SK-N-DZ (cell line): ENCODE data around the genes STXBP5L, FBXO40, CD86 and CSTA.

DNA sequence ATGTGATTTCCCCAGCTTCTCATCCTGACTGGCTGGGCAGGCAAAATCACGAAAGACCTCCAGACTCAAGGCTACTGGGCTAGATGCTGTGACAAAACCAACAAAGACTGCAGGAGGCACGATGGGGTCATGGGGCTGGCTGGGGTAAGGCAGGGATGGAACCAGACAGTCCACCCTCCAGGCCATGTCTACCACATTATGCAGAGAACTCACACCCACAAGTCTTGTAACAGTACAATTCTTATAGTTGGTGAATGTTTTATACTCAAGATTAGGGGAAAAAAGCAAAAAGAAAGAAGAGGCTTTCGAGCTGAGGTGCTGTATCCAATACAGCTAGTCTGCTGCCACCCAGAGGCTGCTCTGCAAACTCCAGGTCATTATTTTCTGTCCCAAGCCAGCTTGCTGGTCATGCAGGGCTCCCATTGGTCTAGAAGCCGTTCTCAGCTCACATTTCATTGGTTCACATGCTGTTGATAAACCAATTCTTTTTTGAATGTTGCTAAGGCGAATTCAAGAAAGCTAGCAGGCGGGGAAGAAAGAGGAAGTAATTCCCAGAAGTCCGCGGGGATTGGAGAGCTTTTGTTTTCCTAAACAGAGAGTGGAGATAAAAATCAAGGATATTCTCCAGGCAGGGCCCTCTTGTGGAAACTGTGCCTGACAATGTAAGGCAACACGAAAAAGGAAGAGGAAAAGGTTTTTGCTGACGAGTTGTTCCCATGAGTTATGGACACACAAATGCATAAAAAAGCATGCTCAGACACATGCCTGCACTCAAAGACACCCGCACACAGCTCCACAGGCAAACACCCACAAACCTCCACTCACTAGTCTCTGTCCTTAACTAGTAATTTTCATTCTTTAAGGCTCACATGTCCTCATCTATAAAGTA, 33.5 kb downstream of the FSTL1 start:
RAMPAGE:
- cytosol, long total RNA: no peak
- nucleus, long total RNA: no peak

GRCh38 chr3:120418254-120419418, 32.2 kb downstream of the FSTL1 start:
RAMPAGE:
- cytosol, long total RNA: no peak
- nucleus, long total RNA: no peak

DNA sequence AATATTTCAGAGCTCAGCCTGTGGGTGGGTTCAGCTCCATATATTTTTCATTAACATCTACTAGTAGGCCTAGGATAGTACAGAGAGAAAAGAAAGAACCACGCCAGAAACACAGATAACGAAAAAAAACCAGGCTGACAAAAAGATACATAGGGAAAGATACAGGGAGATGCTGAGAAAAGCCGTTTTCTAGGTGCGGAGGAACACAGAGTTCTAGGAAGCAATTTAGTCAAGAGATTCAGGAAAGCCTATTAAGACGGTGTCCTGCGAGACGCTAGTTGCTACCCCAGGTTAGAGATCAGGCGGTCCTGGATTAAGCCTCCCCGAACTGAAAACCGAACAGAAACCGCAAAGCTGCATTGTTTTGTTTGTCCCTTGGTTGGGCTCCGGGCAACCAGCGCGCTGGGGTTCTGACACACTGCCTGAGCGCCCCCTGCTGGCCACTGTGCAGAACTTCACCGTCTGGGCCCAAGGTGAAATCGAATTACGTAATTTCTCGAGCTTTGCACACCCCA, 37.4 kb upstream of the NDUFB4 start:
RAMPAGE:
- cytosol, long total RNA: no peak
- nucleus, long total RNA: no peak

RAMPAGE:
- cytosol, long total RNA: no peak
- nucleus, long total RNA: no peak
Measured at GRCh38 chr3:120616261-120616543, 20.1 kb downstream of the NDUFB4 start.

DNA sequence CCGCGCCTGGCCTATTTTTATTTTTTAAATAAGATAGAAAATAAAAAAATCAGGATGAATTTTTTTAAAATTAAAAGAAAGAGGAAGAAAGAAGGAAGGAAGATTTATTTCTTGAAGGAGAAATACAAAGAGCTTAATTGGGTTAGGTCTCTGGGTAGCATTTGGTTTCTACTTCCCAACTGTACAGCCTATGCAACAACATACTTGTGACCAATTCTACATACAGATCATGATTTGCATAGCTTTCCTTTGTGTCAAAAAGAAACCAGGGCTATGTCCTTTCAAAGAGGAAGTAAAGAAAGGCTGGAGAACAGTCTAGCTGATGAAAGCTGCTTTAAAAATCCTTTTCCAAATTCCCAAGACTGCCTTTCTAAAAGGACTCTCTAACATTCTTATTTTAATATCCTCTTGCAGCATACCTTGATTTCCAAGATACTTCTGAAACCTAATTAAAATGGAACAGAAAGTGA, 6.1 kb upstream of the HGD start:
RAMPAGE:
- cytosol, long total RNA: no peak
- nucleus, long total RNA: no peak

DNA sequence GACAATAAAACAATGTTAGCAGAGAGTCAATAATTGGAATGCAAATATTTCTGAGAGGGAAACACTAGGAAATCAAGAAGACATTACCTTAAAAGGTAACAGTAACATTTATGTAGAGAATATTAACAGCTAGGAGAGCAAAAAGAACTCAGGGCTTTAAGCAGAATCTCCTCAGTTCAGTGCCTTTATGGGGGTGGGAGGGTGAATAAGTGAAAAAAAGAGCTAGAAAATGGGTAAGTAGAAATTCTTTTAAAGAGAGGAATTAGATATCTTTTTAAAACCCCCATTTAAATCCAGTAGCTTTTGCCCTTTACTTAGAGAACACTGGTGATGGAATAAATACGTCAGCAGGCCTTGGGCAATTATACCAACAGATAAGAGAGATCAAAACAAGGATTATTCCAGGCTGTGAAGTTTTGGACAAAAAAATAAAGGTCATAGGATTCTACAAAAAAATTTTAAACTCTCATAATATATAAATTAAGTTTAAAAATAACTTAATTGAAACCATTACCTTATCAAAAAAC, 11.7 kb upstream of the HGD start:
RAMPAGE:
- cytosol, long total RNA: no peak
- nucleus, long total RNA: no peak

DNA sequence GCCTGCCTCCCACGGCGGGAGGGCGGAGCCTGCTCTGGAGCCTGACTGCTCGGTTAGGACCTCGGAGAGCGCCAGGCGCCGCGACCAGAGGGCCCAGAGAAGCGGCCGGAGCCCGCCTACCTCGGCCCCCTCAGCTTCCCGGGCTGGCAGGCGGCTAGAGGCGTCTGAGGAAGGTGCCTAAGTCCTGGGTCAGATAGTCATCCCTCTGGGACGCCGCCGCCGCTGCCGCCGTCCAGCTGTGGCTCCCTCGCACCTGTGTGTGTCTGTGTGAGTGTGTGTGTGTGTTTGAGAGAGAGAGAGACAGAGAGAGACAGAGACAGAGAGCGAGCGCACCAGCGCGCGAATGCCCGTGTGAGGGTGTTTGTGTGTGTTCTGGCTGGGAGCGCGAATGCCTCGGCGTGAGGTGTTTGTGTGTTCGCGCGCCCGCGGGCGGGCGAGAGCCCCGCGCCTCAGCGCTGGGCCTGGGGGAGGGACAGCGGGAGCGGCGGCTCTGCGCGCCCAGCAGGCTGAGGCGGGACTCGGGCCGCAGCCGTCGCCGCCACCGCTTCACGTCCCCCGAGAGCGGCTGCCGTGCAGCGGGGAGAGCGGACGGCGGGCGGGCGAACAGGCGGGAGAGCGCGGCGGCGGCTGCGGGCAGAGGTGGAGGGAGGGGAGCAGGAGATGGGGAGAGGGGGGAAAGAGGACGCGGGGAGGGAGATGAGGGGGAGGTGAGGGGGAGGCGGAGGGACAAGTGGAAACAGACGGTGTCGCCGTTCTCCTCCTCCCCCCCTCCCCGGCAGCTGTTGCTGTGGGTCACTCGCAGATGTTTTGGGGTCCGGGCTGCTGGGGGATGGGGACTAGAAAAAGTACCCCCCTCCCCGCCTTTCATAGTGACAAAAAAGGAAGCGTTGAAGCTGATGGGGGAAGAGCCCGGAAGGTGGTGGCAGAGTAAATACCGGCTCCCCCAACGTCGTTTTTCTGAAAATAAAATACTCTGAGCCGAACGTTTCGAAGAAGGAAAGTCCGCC, at the start of gene STXBP5L:
Gene STXBP5L, plus strand, starts transcription at position 44 of the 1,007 bp plus-strand sequence.
RAMPAGE:
- cytosol, long total RNA: start-site peak on the plus strand centred at position 50 of the sequence, 50 bp wide, 59 and 42 reads in 2 replicates
- nucleus, long total RNA: start-site peak on the plus strand centred at position 45 of the sequence, 41 bp wide, 202 and 62 reads in 2 replicates

DNA sequence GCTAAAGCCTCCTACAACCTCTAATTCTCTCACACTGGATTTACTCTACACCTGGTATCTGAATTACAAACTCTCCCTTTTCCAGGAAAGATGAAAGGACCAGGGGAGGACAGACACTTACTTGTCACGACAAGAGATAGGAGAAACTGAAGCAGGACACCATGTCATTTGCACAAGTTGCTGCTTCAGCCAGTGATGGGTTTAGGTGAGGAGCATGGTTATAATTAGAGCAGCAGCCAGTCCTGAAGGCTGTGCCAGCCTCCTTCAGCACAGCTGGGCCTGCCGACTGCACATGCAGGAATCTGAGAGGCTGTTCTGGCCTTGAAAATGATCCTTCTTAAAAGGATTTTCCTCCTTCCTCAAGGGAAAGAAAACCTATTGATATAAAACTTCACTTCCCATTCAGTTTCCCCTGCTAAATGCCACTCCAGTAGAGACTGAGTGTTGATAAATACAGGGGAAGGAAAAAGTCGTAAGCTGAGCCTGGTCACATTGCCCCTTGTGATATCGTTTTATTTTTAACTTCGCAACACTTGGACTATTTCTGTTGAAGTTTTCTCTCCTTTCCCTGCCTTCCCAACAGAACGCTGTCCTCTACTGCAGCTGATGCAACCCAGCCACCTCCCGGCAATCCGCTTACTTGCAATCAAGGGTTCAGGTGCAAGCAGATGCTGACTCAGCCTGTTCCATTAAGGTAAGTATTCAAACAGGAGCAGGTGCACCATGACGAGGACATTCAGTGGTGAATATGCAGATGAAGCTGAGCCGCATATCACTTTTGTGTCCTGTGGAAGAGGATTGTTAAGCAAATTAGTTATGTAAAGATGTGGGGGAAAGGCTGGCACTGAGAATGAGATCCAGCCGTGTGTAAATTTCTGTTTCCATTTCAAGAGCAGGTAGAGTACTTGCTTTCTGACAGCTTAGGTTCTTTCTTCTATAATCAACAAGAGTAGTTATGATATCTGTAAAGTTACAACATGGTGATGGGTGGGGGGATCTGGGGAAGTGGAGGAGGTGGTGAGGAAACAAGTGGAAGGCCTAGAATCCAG, at the start of gene FBXO40:
Gene FBXO40, plus strand, starts transcription at position 571 of the 1,049 bp plus-strand sequence.
RAMPAGE:
- cytosol, long total RNA: no peak
- nucleus, long total RNA: no peak

DNA sequence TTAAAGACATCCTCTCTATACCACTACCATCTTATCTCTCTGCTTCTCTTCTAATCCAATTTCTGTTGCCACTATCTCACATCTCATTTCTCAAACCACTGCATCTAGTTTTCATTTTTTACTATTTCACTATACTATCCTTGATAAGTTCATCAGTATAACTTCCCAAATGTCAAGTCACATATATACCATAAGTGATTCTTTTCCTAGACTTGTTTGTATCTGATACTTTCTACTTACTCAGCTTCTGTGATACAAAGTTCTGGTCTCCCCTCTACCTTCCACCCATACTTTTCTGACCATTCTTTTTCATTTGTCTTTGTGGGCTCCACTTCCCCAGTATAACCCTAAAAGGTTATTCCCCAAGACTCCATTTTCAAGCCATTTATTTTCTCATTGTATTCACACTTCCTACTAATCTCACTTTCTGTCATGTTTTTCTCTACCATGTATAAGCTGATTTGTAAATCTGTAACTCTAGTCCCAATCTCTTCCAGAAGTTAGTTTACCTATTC, 34.0 kb downstream of the IQCB1 start:
RAMPAGE:
- cytosol, long total RNA: no peak
- nucleus, long total RNA: no peak

DNA sequence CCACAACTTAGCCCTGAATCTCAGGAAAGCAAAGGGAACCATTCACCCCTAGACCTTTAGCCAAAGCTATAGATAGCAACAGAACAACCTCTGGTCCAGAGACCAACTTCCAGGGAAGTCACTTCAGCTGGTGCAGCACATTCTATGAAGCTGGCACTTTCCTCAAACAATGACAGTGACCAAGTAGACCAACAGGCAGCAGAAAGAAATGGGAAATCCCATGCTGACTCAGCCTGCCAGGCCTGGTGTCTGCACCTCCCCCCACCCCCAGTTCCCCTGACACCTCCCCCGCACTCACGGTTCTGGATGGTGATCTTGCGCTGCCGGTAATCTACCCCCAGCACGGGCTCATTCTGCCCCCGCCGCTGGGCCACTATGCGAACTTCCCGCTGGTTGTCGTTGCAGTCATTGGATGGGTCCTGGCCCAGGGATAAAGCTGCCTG, 17.1 kb downstream of the ILDR1 start:
RAMPAGE:
- cytosol, long total RNA: no peak
- nucleus, long total RNA: no peak

GRCh38 chr3:122055092-122055684, at the start of gene CD86:
Gene CD86, plus strand, starts transcription at chr3:122055362.
RAMPAGE:
- cytosol, long total RNA: no peak
- nucleus, long total RNA: no peak

DNA sequence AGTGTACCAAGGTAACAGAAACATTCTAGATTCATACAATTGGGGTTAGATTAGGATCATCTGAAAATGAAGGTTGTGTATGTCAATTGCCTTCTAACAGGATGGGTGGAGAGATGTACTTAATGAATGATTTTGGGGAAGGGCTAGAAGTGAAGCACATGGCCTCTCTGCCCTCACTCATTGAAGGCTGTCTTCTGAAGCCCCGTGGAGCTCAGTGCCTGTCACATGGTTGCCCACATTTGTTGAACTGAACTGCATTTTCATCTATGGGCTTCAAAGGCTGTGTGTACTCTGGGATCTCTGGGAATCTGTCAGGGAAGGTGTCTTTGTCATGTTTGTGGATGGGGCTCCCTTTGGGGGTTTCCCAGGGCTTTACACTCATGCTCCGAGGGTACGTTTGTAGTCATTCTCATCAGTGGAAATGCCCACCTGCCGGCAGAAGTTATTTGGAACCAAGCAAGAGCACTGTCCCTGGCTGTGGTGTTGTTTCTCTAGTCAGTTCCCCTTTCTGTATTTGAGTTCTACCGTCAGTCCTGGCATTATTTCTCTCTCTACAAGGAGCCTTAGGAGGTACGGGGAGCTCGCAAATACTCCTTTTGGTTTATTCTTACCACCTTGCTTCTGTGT, 22.3 kb downstream of the CD86 start:
RAMPAGE:
- cytosol, long total RNA: no peak
- nucleus, long total RNA: no peak

DNA sequence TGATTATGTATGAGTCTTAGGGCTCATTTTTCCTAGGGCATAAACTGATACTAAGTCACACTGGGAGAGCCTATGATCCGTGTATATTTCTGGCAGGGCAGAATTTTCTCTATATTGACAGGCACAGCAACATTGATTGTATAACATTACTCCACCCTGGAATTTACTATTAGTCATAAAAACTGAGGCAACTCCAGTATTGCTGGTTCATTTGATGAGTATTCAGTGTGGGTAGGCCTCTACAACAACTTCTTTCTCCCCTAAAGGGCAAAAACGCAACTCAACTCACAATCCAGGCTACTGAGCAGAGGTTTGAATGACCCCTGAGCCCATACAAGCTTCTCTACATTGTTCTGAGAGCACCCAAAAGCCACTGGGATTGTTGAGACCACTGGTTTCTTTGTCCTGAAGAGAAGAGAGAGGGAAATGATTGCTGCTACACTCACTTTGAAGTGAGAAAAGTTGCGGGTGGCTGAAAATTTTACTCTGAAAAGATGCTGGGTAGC, 10.5 kb upstream of the CSTA start:
RAMPAGE:
- cytosol, long total RNA: no peak
- nucleus, long total RNA: no peak

GRCh38 chr3:122324734-122325399, at the start of gene CSTA:
Gene CSTA, plus strand, starts transcription at chr3:122325248.
RAMPAGE:
- cytosol, long total RNA: no peak
- nucleus, long total RNA: no peak

DNA sequence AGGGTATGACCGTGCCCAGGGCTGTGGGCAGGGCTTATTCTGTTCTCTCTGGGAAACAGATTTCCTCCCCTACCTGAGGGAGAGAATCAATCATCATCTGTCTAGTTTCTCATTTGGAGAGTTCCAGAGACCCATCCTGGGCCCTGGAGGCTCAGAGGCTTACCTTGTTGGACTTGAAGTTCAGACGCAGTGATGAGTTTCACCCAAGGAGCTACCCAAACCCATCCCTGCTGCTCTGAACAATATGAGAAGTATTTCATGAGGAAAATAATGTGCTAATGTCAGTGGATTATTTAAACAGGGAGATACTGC, 28.3 kb downstream of the CSTA start:
RAMPAGE:
- cytosol, long total RNA: no peak
- nucleus, long total RNA: no peak

DNA sequence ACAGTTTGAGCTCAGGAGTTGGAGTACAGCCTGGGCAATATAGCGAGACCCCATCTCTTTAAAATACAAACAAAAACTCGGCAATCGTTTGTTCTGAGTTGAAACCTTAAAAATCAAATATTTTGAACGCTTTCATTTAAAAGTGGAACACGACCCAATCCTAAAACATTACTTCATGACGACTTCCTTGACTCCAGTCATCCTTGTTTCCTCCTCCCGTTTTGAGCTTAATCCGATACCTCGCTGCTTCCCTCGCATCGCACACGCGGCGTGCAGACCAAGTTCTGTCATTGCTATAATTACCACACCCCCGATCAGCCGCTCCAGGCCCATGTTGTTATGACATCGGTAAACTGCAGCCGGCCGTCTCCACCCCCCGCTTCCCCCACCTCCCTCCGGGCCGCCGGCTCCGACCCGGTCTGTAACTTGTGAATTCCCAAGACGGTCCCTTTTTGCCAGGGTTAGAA, 864 bp downstream of the KPNA1 start:
RAMPAGE:
- cytosol, long total RNA: no peak
- nucleus, long total RNA: no peak

DNA sequence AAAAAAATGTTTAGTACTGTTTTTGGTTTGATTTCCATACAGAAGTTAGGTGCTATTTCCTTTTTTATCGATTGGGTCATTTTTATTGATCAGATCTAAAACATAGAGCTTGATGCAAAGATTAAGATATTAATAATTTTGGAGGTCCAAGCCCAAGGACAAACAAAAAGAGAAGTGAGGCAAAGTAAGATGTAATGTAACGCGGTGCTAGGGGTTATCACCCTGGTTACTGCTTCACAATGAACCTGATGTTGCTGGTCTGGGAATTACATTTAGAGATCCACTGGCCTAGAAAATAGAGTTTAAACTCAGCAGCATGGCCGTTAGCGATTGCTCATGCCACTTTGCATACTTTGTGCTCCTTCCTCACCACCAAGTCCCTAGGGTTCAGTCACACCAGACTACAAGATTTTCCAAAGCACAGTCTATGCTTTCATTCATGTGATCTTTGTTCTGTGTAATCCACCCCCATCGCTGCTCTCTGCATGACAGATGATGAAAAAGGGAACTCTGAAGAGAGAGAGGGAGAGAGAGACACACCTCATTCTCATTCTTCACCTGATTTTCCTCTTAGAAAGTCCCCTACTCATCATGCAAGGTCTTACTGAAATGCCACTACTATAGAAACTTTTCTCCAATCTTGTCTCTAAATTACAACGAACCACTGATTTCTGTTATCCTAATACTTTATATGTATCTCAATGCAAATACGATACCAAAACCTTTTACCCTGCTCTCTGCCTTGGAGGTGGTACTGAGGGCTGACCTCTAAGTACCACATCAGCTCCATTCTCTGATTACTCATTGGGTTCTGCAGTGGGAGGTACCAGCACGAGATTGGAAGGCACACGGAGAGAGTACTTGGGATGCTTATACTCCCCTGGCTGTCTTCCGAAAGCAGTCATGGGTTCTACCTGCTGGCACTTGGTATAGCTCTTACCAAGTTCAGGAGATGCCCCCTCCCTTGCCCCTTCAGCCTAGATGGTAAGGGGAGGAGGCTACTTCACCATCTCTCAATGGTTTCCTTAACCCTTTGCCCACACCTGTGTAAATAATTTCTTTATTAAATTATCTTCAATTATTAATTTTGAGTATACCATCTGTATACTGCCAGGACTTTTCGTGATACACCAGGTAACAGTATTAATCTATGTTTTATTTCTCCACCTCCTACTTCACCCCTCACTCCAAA, 1.1 kb upstream of the PARP15 start:
RAMPAGE:
- cytosol, long total RNA: no peak
- nucleus, long total RNA: no peak

GRCh38 chr3:122660604-122661288, 19.9 kb upstream of the PARP14 start:
RAMPAGE:
- cytosol, long total RNA: no peak
- nucleus, long total RNA: no peak

RAMPAGE:
- cytosol, long total RNA: no peak
- nucleus, long total RNA: no peak
Measured at GRCh38 chr3:122767596-122767981, 26.0 kb downstream of the HSPBAP1 start.

GRCh38 chr3:122795708-122796242, 906 bp downstream of the SLC49A4 start:
RAMPAGE:
- cytosol, long total RNA: no peak
- nucleus, long total RNA: no peak